Lower leg skin (tissue), 2 donors: ENCODE data around the genes IGSF22, MRGPRX1 and MRGPRX2.

- PRO-cap = no peak
- RAMPAGE, long total RNA, 2 experiments = no peak in any of the 2 experiments
Measured at GRCh38 chr11:18725946-18726521, at the start of gene IGSF22. IGSF22 (minus strand) TSS chr11:18726188.

GRCh38 chr11:18939204-18939582 is at the start of gene MRGPRX1:
MRGPRX1 (minus strand) TSS chr11:18939414.
- PRO-cap = no peak
- RAMPAGE, long total RNA, 2 experiments = no peak in any of the 2 experiments

DNA sequence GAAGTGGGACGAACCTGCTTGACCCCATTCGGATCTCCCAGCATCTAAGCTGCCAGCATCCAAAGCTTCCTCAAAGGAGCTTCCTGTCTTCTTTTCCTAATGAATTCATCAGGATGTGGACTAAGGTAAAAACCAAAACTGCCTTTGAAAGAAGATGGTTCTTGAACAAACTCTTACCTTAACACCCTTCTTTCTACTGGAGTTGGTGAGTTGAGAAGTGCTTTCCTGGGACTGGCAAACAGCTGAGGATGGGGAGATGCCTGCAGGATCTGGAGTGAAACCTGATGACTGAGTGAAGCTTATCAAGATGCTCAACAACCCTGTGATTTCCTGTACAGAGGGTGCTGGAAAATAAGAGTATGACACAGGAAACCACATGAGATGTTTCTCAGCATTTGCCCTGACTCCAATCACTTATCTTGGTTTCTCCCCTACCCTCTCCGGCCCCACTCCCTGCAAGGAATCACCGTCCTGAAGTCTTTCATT is at the start of gene MRGPRX2:
Gene MRGPRX2 (minus strand): TSS at position 276 of the 486 bp plus-strand sequence.
- PRO-cap = no peak
- RAMPAGE, long total RNA, 2 experiments = no peak in any of the 2 experiments

GRCh38 chr11:19187888-19188292 is 13.9 kb downstream of the CSRP3 start:
- PRO-cap = no peak
- RAMPAGE, long total RNA, 2 experiments = no peak in any of the 2 experiments

DNA sequence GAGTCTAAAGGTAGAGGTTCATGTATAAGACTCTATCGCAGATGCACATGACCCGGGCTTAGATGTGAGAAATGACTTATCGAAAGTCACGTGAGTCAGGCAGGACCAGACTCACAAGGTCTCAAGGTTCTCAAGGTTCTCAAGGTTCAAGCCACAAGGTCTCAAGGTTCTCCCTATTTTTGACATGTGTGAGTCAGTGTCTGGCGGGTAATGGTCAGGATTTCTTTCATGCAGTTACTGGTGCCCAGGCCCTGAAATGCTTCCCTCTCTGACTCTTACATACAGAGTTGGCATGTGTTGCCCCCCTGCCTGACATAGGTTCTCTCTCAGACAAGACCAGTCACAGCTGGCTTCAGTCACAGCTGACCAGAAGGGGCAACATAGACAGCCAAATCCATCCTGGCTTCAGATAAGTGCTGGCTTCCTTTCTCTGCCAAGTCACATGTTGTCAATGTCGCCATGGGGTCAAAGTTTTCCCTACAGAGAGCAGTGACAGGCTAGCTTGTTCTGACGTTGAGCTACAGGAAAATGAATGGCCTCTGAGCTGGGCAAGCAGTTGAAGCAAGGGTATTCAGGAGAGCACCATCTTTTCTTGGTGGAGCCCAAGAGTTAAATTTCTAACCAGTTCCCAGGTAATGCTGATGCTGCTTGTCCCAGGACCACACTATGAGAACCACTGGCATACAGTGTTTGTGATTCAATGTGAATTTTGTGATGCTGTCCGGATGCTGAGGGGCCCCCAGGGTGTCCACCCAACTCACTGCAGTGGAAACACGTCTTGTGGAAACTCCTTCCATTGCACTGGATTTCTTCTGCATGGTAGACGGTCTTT is 10.0 kb downstream of the CSRP3 start:
- PRO-cap = no peak
- RAMPAGE, long total RNA, 2 experiments = no peak in any of the 2 experiments

DNA sequence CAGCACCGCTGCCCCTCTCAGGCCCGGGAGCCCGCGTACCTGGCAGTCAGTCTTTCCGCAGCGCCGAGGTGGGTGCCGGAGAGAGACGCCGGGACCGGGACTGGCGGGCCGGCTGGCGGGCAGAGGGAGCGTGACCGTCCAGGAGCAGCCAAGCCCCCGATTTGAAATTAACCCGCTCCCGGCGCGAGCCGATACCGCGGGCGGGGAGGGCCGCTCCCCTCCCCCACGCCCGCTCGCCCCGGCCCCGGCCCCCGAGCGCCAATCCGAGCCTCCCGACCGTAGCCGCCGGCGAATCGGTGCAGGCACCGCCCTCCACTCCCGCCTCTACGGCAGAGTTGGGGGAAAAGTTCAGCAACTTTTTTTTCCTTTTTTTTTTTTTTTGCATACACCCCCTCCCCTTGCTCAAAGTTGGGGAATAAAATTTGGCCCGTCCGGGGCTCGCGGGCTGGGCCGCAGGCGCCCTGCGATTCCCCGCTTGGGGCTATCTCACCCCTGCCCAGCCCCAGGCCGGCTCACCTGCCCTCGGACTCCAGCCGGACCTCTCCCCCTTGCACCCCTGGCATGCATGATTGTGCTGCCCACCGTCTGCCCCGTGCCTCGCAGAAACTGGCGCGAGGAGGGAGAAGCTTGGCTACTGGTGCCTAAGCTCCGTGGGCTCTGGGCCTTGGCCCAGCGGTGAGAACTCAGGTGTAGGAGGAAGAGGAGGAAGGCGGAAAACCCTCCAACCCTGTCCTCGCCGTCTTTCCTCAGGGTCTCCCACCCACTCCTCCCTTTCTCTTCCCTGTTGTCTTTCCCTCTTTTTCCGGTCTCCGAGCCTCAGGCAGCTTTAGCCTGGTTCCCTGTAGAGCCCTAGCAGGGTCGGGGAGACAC is 948 bp upstream of the E2F8 start:
- PRO-cap = no peak
- RAMPAGE, long total RNA, 2 experiments = no peak in any of the 2 experiments

- PRO-cap = no peak
- RAMPAGE, long total RNA, 2 experiments = no peak in any of the 2 experiments
Measured at GRCh38 chr11:19243082-19243541, 2.4 kb upstream of the E2F8 start.

DNA sequence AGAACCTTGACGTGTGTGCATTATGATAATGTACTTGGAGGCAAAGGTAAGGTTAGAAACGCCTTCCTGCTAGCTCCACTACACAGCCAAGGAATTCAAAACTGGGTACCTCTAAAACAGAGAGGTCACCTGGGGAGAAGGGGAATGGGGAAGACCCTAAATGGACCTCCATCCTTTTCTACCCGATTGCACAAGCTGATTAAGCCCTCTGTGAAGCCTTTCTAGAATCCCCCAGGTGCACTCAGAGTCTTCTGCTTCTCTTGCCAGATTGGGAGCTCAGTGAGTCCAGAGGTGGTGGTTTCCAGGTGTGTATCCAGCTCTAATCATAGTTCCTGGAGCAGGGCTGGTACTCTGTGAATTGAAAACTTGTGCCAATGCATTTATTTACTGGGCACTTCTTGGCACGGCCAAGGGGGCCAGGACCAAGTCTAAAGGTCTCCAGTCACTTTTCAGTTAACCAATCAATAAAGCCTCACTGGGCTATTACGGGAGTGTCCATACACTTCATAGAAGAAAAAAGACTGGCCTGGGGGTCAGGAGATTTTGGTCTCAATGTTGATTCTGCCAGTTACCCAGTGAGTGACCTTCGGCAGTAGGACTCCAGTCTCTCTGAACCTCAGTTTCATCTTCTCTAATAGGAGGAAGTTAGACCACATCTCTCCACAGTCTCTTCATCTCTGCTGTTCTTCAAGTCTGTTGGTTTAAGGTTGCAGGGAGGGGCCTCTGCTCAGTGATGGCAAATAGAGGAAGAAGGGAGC is 188.3 kb upstream of the E2F8 start:
- PRO-cap = no peak
- RAMPAGE, long total RNA, 2 experiments = no peak in any of the 2 experiments

- PRO-cap = no peak
- RAMPAGE, long total RNA, 2 experiments = no peak in any of the 2 experiments
Measured at GRCh38 chr11:19564063-19564872, 148.4 kb upstream of the NAV2 start.

DNA sequence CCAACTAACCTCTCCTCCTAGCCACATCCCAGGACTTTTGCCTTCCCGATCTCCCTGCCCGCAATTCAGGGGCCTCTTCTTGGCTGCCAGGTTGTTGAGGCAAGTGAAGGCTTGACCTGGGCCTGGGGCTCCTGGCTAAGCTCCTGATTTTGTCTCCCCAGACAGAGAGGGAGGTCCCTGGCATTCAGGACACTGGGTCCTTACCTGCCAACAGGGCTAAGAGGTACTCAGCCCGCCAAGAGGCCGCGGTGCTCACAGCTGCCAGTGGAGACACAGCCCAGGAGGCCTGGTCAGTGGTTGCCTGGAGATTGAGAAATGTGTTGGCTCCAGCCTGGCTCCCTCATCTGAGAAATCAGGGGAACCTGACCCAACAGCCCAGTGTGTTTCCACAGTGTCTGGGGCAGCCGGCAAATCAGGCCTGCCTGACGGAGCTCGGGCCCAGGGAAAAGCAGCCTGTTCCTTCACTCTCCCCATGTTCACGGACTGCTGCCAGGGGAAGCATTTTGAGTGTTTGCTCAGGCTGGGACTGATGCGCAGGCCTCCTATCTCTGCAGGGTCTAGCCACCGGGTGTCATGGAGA is 79.4 kb upstream of the NAV2 start:
- PRO-cap = no peak
- RAMPAGE, long total RNA, 2 experiments = no peak in any of the 2 experiments

DNA sequence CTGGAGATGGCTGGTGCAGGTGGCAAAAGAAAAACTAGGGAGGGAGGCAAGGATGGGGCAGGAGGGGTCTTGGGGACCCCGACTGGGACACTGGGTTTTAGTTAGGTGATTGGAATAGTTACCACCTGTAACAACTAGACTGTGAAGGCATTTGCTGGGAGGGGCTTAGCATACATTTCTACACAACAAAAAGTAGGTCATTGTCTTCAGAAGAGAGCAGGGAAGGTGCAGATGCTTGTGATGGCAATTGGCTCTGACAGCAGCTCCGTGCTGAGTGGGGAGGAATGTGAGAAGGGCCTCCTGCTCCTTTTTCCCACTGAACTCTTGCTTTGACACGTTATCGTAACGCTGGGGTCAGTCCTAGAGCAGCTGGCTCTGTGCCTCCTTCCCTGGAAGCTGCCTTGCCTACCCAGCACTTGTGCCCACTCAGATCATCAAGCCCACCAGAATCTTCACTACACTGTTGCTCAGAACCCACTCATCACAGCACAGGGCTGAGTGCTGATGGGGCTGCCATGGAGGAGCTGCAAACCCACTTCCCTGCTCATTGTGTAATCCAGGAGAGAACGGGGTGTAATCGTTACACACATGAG is 15.0 kb upstream of the NAV2 start:
- PRO-cap = no peak
- RAMPAGE, long total RNA, 2 experiments = no peak in any of the 2 experiments

GRCh38 chr11:19703130-19703634 is 9.5 kb upstream of the NAV2 start:
- PRO-cap = no peak
- RAMPAGE, long total RNA, 2 experiments = no peak in any of the 2 experiments

DNA sequence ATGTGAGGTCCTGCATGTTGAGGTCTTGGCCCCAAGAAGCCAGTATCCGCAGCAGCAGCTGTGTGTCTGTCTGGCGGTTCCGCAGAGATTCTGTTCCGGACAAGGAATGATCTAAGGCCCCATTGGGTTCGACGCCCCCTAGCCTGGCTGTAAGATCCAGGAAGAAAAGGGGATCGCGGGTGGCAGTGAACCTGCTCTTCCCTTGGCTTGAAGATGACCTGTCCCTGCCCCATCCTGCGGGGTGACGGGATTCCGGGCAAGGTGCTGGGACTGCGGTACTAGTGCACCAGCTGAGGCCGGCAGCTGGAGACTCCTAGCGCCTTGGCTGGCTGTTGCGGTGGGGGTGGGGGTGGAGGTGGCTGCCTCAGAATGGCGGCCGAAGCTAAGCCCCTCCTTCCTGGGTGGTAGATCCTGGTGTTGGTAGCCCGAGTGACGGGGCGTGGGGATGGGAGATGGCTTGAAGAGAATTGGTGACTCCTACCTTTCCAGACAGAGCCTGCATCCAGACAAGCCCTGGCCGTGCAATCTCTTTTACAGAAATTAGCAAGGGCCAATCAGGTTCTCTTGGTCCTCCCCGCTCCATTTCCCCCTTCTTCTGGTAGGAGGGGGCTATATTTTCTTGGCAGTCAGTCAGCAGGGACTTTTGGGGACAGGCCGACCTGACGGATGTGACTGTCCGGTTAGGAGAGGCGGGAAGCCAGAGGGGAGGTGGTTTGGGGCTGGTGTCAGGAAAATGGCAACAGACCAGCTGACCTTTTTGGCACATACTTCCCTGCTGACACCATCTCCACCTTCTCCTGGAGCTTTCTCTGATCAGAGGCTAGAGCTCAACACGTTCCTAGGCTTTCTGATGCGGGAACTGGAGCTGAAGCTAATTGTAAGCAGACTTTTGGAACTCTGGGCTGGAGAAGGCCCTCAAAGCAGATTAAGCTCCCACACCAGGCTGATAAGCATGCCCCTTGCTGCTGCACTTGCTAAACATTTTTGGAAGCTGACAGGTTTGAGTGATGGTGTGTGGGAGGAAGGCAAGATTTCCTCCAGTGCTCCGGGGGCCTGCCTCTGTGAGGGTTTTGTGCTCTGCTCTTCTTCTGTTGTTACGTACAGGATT is 2.0 kb downstream of the NAV2 start:
- PRO-cap = bidirectional peak, plus-strand start at position 639 of the sequence, minus-strand start at position 315 of the sequence
- RAMPAGE, long total RNA, 2 experiments = no peak in any of the 2 experiments

DNA sequence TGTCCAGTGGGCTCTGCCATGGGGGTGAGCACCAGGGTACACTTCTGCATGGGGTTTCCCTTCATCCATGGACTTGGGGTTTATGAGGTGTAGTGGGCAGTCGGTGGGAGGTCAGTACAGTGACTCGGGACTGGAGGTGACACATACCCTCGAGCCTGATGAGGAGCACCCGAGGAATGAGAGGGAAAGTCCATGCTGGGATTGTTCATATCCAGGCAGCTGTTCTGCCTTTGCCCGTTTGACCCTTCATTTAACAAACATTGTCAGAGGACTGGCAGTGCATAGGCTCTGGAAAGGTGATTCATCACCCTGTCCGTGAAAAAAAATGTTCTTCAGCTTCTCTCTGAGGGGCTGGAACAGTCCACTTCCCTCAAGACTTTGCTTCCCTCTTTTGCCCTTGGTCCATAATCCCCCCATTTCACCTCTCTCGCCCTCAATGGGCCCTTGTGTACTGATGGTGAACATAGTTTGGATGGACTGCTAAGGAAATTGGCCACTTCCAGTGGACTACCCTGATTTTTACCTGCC is 2.8 kb downstream of the NAV2 start:
- PRO-cap = bidirectional peak, plus-strand start at position 168 of the sequence, minus-strand start at position 116 of the sequence
- RAMPAGE, long total RNA, 2 experiments = no peak in any of the 2 experiments

GRCh38 chr11:19776896-19777310 is 64.3 kb downstream of the NAV2 start:
- PRO-cap = no peak
- RAMPAGE, long total RNA, 2 experiments = no peak in any of the 2 experiments

DNA sequence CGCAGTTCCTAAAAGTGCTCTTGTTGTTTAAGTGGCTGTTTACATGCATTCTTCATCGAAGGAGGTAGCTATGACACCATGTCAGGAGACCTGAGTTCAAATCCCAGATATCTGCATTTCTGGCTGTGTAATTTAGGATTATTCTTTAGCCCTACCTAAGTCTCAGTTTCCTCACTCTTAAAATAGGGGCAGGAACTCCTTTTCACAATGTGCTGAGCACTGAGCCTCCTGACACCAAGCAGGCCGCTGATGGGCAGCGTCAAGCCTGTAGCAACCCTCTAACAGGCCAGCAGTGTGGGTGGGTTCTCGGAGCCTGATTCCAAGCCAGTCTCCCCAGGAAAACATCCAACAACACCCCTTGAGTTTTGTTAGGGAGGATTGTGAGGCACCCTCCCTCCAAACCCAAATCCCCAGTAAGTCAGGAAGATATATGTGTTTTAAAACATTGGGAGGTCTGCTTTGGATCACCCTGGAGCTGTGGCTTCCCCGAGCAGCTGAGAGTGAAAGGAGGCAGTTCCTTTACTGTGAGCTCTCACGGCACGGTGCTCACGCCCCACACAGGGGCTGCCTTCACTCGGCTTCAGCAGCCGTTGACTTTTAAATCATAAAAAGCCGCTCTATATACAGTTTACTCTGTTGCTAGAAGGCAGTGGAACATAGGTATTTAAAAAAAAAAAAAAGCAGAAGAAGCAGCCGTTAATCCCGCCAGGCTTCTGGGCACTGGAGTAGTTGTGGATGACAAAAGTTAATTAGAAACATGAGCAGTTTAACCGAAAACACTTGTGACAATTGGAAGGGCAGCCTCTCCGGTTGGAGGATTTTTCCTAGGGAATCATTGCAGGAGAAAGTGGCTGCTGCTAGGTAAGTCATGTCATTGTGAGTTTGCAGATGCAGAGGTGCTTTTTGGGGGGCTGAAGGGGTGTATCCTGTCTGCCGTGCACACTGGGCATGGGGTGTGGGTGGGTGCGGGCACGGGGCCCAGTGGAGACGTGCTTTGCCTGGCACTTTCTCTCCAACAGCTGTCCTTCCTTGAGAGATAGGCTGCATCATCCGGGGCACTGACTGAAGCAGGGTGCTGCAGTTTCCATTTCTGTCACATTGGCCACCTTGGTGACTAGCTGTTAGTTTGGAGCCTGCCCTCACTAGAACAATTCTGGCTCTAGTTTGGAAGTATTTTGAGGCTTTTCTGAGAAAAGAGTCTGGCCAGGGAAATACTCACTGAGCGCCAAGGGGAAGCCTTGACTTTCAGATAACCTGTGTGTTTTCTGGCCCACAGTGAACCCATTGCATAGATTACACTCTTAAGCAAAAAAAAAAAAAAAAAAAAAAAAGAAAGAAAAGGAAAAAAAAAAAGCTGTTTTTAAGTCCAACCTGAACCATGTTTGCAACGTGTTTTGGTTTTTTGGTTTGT is 218.8 kb downstream of the NAV2 start:
- PRO-cap = no peak
- RAMPAGE, long total RNA, 2 experiments = no peak in any of the 2 experiments

DNA sequence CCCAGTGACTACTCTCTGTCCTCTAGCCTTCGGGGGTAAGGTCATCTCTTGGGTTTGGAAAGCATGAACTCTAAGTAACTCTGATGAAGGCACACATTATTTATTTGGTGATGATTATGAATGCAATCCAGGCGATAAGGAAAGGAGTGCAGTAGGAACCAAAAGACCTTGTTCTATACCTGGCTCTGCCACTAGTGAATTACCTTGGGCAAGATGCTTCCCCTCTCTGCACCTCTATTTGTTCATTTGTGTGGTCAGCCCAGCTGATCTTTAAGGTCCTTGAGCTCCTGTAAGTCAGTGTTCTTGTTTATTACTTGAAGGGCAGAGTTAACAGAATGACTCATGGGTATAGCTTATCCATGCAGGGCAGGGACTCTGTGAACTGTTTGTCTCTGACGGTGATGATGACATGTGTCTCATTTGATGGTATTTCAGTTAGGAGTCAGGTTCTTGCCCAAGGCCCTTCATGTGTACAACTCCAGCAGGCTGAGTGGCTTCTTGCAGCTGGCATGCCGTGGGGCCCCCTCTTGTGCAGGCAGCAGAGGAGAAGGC is 165.3 kb downstream of the DBX1 start:
- PRO-cap = no peak
- RAMPAGE, long total RNA, 2 experiments = no peak in any of the 2 experiments

DNA sequence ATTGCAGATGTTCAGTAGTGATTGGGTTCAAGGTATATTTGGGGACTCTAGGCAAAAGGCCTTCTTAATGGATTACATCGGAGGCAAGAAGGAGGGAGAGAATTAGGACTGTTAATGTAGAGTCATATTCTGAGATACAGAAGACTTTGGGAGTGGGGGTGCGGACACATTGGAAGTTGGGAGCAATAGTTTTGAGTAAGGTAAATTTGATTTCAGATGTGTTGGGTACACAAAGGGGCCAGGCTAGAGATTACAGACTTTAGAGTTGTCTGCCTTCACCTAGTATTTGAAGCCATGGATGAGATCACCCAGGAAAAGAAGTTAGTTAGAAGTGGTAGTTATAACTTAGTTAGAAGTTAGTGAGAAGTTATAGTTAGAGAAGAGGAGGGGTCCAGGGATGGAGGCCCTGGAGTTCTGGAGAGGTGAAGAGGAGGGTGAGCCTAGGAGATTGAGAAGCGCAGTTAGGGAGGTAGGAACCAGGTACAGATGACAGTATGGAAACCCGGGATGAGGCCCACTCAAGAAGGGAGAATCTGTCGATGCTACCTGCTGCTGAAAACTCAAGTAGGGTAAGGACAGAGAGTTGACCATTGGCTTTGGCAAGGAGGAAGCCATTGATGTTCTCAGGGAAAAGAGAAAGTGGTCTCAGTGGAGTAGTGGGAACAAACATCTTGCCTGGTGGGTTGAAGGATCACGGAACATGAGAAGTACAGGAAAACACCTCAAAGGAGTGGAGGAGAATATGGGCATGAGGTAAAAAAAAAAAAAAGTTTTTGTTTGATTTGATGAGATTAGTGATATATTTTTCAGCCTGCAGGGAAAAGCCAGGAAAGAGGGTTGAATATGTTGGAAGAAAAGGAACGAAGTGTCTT is 140.8 kb downstream of the DBX1 start:
- PRO-cap = no peak
- RAMPAGE, long total RNA, 2 experiments = no peak in any of the 2 experiments

- PRO-cap = no peak
- RAMPAGE, long total RNA, 2 experiments = start-site peak on the plus strand in 1 of 2 experiments, at chr11:20022820-20022851 at its widest, 14 reads per replicate
Measured at GRCh38 chr11:20022668-20023475, 137.4 kb downstream of the DBX1 start.

- PRO-cap = no peak
- RAMPAGE, long total RNA, 2 experiments = no peak in any of the 2 experiments
Measured at GRCh38 chr11:20120875-20121643, 39.2 kb downstream of the DBX1 start.